ENCODE results near the gene SLC25A22.

GRCh38 chr11:197700-197980 lies 1.1 kb downstream of the ODF3 start:
- RRBS = no CpG with 5 or more reads among the region's 6 CpGs

GRCh38 chr11:201959-203164 lies 4.8 kb downstream of the BET1L start:
- RRBS = no CpG with 5 or more reads among the region's 28 CpGs

DNA sequence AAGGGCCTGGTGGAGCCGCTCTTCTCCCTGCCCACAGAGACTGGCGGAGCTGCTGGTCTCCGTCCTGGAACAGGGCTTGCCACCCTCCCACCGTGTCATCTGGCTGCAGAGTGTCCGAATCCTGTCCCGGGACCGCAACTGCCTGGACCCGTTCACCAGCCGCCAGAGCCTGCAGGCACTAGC lies 1.8 kb downstream of the RIC8A start:
- RRBS = no CpG with 5 or more reads among the region's 9 CpGs

DNA sequence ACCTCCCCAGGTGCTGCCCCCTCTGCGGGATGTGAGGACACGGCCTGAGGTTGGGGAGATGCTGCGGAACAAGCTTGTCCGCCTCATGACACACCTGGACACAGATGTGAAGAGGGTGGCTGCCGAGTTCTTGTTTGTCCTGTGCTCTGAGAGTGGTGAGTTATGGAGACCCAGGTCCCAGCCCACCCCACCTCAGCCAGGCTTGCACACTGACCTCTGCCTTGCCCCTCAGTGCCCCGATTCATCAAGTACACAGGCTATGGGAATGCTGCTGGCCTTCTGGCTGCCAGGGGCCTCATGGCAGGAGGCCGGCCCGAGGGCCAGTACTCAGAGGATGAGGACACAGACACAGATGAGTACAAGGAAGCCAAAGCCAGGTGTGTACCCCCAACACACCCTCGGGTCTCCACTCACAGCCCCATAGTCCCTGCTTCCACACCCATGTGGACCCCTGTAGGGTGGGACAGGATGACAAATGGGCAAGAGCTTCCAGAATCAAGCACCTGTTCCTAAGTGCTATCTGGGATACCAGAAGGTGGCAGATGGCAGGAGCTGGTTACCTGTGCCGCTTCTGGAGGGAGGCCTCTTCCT lies 5.2 kb downstream of the RIC8A start:
- RRBS = no CpG with 5 or more reads among the region's 10 CpGs

GRCh38 chr11:218765-219742 lies 11.5 kb downstream of the RIC8A start:
- RRBS = no CpG with 5 or more reads among the region's 29 CpGs

GRCh38 chr11:248975-249700 lies 12.4 kb downstream of the PSMD13 start:
- RRBS = no CpG with 5 or more reads among the region's 20 CpGs

GRCh38 chr11:309025-309844 lies 1.6 kb downstream of the IFITM2 start:
- RRBS = no CpG with 5 or more reads among the region's 20 CpGs

- RRBS = 61% methylated on average over 6 of the region's 24 CpGs
These were observed 1.3 kb downstream of the IFITM1 start for GRCh38 chr11:314824-315786.

DNA sequence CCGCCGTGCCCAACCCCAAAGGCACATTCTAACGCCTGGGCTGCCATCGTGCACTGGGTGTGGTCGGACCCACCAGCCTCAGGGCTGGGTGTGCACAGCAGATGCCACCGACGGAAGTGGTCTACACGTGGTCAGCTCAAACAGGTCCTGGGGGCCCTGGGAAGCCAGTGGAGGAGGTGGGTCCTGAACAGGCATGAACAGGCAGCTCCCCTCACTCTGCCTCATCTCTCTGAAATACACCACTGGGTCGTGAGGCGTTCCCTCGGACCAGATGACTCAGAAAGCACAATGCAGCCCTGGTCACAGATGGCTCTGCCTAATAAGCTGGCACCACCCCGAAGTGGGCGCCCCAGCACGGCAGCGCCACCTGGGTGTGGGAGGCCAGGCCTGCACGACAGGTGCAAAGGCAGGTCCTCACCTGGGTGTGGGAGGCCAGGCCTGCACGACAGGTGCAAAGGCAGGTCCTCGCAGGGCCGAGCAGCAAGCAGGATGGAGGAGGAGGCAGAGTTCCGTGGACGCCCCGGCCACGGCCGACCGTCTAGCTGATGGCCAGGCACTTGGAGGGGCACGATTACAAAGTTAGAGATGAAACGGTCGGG lies 4.9 kb upstream of the B4GALNT4 start:
- RRBS = no CpG with 5 or more reads among the region's 28 CpGs

- RRBS = 9% methylated on average over 23 of the region's 43 CpGs
These were observed 919 bp downstream of the B4GALNT4 start for GRCh38 chr11:370058-370778.

DNA sequence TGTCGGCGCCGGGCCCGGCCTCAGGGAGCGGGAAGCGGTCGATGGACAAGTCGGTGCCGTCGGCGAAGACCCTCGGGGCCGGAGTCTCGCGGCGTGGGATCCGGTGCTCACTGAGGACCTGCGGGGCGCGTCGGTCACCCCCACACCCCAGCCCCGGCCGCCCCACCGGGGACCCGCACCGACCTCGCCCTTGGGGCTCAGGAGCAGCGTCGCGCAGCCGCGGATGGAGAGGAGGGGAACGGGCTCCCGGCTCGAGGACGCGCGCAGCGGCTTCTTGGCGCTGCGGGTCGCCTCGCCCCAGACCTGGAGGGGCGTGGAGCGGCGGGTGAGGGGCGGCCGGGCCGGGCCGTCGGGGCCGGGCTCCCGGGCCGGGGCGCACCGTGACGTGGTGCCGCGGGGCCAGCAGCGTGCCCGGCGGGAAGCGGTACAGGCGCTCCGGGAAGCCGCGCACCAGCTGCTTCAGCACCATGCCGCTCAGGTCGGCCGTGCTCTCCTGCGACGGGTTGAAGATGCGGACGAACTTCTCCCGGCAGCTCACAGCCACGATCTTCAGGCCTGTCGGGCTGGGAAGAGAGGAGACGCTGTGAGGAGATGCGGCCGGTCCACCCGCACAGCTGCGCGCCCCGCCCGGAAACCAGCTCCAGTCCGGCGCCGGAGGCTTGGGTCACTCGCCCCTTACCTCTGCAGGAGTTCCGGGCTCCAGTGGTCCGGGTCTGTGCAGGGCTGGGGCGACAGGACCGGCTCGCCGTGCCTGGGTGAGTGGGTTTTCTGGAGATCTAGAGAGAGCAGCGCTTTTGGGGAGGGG lies 4.5 kb downstream of the LMNTD2 start:
- RRBS = 6% methylated on average over 65 of the region's 96 CpGs

GRCh38 chr11:607146-607640 lies 8.6 kb downstream of the IRF7 start:
- RRBS = 91% methylated on average over 11 of the region's 26 CpGs

- RRBS = 92% methylated on average over 8 of the region's 21 CpGs
These were observed 16.7 kb downstream of the DRD4 start for GRCh38 chr11:653575-654307.

DNA sequence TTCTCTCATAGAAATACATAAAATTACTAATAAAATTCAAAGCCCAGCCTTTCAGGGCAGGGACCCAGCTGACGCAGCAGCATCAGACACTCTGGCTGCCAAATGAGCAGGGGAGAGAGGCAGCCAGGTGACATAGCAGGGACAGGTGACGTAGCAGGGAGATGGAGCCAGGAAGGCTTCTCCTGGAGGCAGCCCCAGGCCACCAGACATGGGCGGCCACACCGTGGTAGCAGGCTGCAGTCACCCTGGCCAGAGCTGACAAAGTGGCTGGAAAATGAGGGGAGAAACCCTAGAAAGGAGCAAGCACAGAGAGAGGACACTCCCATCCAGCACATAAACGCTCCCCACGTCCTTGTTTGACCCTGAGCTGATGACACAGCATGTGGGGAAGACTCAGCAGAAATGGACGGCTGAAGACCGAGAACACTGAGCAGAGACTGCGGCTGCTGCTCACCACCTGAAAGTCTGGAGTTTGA lies 28.6 kb downstream of the DRD4 start:
- RRBS = no CpG with 5 or more reads among the region's 9 CpGs

- RRBS = 100% methylated on average over 1 of the region's 30 CpGs
These were observed 6.8 kb downstream of the DEAF1 start for GRCh38 chr11:688062-688850.

DNA sequence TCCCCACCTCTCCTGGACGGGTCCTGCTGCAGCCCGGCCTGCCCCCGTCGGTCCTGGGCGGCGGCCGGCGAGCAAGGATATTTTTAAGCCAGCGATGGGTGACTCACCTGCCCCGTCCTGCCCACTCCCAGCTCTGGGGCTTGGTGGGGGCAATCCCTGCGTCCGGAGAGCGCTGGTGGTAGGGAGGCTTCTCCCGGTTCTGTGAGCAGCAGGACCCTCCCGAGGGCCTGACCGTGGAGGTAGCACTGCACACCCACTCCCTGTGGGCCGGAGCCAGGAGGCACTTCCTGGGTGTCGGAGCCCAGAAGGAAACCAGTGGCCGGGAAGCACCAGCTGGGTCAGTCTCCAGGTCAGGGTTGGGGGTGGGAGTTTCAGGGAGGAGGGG lies 426 bp downstream of the EPS8L2 start:
- RRBS = 5% methylated on average over 12 of the region's 19 CpGs

GRCh38 chr11:797819-798740 lies at the start of gene SLC25A22:
TSS of gene SLC25A22 (minus strand) at chr11:798281.
- RRBS = 4% methylated on average over 41 of the region's 103 CpGs

DNA sequence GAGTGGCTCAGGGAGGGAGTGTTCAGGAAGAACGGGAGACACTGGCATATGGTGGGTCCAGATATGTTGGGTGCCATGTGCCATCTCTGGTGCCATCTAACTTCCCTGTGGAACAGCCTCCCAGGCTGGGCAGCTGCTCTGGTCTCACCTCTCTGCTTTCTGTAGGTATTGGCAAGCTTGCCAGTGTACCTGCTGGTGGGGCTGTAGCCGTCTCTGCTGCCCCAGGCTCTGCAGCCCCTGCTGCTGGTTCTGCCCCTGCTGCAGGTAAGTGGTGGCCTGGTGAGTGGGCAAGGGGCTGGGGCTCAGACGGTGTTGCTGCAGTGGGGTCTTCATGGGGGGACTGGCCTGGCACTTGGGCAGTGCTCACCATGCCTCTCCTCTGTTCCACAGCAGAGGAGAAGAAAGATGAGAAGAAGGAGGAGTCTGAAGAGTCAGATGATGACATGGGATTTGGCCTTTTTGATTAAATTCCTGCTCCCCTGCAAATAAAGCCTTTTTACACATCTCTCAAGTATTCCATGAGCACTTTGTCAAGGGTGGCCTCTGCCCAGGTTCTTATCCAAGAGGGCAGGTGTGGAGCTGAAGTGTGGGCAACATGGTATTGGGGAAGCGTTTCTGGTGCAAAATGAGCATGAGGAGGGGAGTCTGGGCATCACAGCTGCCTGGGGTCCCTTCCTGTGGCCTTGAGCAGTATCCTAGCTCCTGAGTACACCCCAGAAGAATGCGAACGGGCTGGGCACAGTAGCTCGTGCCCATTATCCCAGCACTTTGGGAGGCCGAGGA lies 2.8 kb downstream of the RPLP2 start:
- RRBS = no CpG with 5 or more reads among the region's 8 CpGs

GRCh38 chr11:821873-822899 lies 3.5 kb downstream of the PNPLA2 start:
- RRBS = no CpG with 5 or more reads among the region's 29 CpGs

GRCh38 chr11:824891-825857 lies 2.5 kb upstream of the CRACR2B start:
- RRBS = no CpG with 5 or more reads among the region's 20 CpGs

Data from HGPS cell (cell line).